Measurements from ENCODE around the genes HNRNPL, SYCN and IFNL2.

- CAGE, long polyA plus RNA: start-site peak on the minus strand at chr19:38730250-38730298, 8 and 8 reads in 2 replicates
- RRBS: no CpG with 5 or more reads among the region's 24 CpGs
These were observed 14.5 kb downstream of the CAPN12 start for GRCh38 chr19:38729405-38730546.

GRCh38 chr19:38733192-38733606, 11.1 kb downstream of the CAPN12 start:
- CAGE, long polyA plus RNA: no peak
- RRBS: no CpG with 5 or more reads among the region's 2 CpGs

DNA sequence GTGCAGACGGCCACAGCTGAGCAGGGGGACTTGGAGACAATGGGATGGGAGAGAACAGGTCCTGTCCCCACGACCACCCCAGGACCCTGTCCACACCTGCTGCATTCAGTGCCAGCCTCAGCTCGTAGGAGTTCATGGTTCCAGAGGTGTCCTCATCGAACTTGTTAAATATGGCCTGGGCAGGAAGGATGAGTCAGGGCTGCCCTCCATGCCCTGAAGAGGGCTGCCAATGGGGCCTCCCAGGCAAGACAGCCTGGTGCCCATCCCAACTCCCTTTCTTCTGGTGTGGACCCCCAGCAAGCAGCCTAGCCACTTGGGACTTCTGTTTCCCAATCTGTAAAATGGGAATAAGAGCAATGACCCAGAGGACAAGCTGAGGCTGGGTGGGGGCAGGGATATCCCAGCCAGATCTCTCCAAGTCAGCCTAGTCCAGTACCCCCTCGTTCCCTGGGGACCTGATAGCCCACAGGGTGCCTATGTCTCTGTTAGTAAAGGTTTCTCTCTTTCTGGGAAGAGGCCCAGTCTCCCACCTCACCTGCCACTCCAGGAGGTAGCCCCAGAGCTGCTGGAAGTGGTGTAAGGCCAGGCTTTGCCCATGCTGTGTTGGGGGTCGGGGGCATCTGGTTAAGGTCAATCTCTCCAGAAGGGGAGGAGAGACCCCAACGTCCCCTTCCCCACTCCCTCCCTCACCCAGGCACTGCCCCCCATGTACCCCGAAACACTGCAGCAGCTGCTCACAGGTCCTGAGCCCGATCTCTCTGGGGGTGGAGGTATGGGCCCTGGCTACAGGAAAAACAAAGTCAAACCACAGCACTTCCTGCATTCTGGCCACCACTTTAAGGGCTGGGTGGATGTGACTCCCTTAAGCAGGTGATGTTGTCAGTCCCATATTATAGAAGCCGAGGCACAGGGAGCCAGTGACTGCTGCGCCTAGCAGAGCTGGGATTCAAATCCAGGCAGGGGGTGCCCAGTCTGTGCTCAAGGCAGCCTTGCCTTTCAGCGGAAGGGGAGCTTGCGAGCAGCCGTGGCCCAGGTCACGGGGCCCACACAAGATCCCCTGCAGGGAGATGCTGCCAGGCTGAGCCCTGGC, 10.3 kb downstream of the CAPN12 start:
- CAGE, long polyA plus RNA: no peak
- RRBS: no CpG with 5 or more reads among the region's 15 CpGs

DNA sequence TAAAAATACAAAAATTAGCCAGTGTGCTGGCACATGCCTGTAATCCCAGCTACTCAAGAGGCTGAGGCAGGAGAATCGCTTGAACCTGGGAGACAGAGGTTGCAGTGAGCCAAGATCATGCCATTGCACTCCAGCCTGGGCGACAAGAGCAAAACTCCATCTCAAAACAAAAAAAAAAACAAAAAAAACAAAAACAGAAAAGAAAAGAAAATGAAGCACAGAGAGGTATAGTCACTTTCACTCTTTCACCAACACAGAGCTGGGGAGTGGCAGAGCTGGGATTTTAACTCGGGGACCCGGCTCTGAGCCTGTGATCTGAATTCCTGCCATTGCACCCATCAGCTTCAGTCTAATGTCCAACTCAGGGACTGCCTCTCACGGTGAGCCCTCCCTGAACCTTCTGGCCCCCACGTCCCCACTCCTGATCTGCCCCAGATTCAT, 874 bp downstream of the LGALS4 start:
- CAGE, long polyA plus RNA: no peak
- RRBS: no CpG with 5 or more reads among the region's 6 CpGs

DNA sequence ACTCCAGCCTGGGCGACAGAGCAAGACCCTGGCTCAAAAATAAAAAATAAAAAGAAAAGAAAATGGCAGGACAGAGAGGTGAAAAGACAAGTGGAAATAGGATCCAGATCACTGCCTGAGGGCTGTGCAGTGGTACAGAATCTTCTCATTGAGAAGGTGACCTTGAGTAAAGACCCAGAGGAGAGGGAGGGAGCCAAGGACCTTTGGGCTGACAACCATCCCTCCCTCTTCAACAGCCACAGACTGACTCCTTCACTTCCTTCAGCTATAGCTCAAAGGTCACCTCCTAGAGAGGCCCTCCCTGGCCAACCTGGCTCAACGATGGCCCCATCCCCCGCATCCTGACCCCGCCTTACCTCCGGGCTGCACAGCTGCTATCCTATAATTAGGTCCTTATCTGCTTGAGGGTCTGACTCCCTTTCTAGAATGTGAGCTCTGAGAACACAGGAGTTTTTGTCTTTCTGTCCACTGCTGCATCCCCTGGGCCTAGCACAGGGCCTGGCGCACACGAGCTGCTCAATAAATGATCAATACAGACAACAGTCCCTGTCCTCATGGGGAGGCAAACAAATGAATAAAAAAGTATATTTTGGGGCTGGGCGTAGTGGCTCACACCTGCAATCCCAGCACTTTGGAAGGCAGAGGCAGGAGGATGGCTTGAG, 6.5 kb upstream of the LGALS4 start:
- CAGE, long polyA plus RNA: no peak
- RRBS: no CpG with 5 or more reads among the region's 8 CpGs

DNA sequence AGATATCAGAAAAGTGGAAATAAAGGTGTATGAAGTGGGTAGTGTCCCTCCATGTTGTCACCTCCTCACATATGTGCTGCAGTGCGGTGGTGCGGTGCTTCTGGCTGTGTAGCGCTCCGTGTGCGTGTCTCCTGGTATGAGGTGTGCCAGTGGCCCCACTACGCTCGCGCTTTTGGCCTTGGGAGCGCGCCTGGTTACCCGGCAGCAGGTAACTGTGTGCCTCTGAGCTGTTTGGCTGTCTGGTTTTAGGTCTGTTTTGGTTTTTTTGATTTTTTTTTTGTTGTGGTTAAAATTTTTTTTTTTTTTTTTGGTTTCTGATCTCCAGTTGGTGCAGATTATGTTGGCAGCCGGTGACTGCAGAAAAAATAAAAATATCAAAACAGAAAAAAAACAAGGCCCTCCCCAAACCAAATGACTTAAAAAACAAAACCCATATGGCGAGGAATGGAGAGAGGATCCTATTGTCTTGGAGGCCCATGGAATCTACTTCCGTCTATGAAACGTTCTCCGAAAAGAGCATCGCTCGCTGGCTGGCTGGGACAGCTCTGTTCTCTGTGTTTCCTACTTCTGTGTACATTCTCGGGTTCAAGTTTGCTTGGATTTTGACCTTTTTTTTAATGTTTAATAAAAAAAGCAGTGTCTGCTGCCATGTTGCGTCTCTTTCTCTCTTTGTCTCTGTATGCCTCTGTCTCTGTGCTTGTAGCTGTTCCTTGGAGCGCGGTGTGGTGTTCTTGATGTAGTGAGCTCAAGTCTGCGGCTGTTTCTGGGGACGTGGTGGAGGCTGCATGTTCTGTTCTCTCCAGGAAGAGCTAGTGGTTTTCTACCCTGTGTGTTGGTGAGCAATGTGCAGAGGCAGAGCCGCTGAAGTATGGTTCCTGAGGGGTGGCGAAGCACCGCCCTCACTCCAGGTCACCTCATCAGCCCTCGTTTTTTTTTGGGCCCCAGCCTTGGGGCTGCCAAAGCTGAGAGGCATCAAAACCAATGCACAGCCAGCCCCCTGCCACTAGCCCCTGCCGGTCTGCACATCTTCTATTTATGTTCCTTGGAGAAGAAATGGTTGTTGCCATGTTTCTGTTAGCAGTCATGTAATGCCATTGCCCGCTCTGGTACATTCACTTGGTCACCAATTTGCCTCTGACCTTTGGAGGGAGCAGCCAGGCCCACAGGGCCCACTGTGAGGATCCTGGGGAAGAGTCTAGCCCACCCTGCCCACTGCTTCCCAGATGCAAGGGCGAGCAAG, 7.6 kb downstream of the HNRNPL start:
- CAGE, long polyA plus RNA: no peak
- RRBS: no CpG with 5 or more reads among the region's 31 CpGs

- CAGE, long polyA plus RNA: no peak
- RRBS: under 1% methylated on average over 30 of the region's 79 CpGs
These were observed at the start of gene HNRNPL for GRCh38 chr19:38849694-38850439. TSS of gene HNRNPL (minus strand) at chr19:38849986.

GRCh38 chr19:38852851-38853399, 3.1 kb upstream of the HNRNPL start:
- CAGE, long polyA plus RNA: no peak
- RRBS: 6% methylated on average over 1 of the region's 19 CpGs

DNA sequence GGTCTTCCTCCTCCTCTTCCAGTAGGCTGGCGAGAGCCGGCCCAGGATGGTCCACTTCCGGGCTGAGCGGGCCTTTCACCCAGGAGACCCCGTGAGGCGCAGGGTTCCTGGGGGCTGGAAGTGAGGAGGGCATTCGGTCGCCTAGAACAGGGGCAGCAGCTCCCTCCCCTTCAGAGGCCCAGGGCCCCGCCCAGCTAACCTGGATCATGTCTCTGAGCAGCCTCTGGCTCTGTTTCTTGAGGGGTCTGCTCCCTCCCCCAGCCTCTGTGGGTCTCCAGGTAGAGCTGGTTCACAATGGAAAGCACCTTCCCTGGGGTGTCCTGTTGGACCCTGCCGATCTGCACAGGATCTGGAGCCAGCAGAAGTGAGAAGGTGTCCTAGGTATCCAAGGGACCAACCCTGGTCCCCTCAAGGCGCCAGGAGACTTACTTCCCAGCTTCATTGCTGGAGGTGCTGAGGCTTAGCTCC, 7.2 kb downstream of the RINL start:
- CAGE, long polyA plus RNA: no peak
- RRBS: no CpG with 5 or more reads among the region's 11 CpGs

DNA sequence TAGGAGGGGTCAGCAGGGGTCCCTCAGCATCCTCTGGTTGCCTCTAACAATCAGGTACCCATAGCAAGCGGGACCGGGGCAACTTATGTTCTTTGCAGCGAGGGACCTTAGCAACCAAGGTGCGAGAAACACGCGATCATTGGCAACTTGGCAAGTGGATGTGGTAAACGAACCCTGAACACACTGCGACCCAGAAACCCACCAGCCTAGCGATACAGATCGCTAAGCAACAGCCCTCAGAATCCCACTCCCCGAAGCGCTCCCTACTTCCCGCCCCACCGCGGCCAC, 332 bp downstream of the SIRT2 start:
- CAGE, long polyA plus RNA: no peak
- RRBS: no CpG with 5 or more reads among the region's 15 CpGs

GRCh38 chr19:38934471-38934893, 3.7 kb downstream of the MRPS12 start:
- CAGE, long polyA plus RNA: no peak
- RRBS: no CpG with 5 or more reads among the region's 3 CpGs

- CAGE, long polyA plus RNA: no peak
- RRBS: no CpG with 5 or more reads among the region's 15 CpGs
These were observed 11.0 kb downstream of the MRPS12 start for GRCh38 chr19:38941366-38942482.

DNA sequence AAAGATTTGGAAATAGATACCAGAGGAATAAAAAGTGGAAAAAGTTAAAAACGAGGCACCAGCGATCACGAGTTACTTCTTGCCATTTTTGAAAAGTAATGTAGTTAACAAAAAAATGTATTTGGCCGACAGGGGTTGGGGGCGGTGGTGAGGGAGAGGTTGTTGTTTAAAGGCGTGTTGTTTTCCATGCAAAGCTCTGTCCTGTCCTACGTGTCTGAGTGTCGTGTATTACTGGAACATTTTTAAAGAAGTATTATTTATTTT, 932 bp downstream of the FBXO17 start:
- CAGE, long polyA plus RNA: no peak
- RRBS: no CpG with 5 or more reads among the region's 8 CpGs

DNA sequence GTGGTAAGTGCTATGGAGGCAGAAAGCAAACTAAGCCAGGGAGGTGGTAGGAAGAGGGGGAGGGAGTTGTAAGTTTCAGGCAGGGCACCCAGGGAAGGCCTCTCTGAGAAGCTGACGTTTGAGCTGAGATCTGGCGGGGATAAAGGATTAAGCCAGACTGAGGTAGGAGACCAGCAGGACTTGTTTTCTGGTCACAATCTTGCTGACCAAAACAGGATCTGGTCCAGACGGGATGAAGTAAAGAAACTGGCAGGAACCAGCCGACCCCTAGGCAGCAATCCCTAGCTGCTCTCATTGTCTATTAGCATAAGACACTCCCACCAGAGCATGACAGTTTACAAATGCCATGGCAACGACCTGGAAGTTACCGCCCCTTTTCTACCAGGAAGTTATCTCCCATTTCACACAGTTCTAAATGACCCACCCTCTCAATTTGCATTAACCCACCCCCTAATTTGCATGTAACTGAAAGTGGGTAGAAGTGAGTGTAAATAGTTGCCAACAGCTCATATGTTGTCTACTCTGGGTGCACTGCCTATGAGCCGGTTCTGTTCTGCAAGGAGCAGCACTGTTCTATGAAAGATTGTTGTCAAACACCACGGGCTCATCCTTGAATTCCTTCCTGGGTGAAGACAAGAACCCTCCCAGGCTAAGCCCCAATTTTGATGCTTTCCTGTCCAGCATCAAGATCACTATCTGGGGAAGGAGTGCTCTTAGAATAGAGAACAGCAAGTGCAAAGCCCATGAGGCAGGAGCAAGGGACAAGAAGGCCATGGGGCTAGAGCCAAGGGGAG, 13.8 kb upstream of the FBXO27 start:
- CAGE, long polyA plus RNA: no peak
- RRBS: no CpG with 5 or more reads among the region's 8 CpGs

GRCh38 chr19:39053546-39054361, 21.4 kb upstream of the FBXO27 start:
- CAGE, long polyA plus RNA: no peak
- RRBS: no CpG with 5 or more reads among the region's 12 CpGs

GRCh38 chr19:39156268-39157124, 30.9 kb downstream of the PAK4 start:
- CAGE, long polyA plus RNA: no peak
- RRBS: no CpG with 5 or more reads among the region's 23 CpGs

DNA sequence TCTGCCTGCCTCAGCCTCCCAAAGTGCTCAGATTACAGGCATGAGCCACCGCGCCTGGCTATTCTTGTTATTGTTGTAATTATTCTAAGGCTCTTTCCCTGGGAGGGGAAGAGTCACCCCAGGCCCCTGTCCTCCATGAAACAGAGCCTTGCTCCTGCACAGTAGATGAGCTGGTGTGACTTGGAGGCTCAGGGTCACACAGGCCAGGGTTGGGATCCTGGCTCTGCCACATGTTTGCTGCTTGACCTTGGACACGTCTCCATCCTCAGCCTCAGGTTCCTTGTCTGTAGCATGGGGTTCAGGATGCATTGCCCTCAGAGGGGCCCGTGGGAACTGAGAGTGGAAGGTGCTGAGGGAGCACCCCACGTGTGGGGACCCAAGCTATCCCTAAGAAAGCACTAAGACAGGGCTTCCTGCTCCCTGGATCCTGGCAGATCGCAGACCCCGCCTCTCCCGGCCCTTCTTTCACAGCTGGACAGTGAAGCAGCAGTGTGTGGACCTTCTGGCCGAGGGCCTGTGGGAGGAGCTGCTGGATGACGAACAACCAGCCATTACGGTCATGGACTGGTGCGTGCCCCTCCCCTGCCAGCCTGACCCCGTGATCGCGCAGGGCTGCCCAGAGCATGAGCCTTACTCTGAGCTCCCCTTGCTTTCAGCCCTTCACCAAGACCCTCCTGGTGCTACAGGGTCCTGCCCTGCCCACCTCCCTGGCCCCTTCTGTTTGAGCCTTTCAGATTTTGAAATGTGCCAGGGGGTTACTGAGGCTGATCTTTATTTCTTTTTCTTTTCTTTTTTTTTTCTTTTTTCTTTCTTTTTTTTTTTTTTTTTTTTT, 2.2 kb downstream of the NCCRP1 start:
- CAGE, long polyA plus RNA: no peak
- RRBS: no CpG with 5 or more reads among the region's 15 CpGs

DNA sequence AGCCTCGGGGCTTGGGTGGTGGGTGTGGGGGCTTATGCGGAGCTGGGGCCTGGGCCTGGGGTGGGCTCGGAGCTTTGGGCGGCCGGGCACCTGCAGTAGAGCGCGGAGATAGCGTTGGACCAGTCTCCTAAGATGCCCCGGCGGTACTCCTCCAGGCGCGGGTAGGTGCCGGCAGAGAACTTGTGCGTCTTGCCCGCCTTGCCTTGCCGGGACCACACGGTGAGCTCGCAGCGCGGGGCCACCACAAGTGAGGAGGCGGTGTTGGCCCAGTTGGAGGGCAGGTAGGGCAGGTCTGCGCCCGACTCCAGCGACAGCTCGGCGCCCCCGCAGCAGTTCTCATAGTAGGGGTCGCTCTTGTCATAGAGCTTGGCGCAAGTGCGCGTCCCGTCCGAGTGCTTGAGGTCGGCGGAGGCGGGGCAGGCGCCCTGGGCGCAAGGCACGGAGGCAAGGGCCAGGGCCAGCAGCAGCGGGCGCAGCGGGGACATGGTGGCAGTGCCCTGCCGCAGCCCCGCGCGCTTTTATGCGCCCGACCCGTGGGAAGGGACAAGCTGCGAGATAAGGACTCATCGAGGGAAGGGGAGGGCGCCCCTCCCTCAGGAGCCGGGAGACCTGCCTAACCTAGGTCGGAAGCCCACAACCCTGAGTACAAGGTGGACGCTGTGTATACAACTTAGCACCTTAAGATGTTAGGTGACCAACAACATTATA, at the start of gene SYCN:
Gene SYCN (minus strand): TSS at position 494 of the 708 bp plus-strand sequence.
- CAGE, long polyA plus RNA: no peak
- RRBS: 17% methylated on average over 8 of the region's 55 CpGs

DNA sequence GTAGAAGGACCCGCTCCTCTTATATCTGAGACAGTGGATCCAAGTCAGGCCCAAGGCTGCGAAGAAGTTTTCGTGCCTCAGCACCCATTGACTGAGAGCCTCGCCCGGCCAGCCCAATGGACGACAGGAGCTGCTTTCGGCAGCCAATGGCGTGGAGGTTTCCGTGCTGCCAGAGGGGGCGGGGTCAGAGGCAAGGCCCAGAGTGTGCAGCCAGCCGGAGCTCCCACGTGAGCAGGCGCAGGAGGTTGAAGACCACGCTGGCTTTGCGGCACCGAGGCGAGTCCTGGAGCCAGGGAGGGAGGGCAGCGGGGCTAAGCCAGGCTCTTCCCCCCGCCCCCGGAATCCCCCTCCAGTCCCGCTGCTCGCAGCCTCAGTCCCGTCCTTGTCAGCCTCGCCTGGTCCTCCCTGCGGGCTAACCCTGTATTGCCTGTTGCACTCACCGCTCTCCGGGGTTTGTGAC, 2.2 kb upstream of the IFNL3 start:
- CAGE, long polyA plus RNA: no peak
- RRBS: 10% methylated on average over 10 of the region's 27 CpGs

GRCh38 chr19:39268229-39268451, at the start of gene IFNL2:
TSS of gene IFNL2 (plus strand) at chr19:39268396.
- CAGE, long polyA plus RNA: no peak
- RRBS: no CpG with 5 or more reads among the region's 1 CpG